ENCODE data around the gene DCDC2C.

- PRO-cap = no peak
These were observed 10.6 kb downstream of the COLEC11 start for GRCh38 chr2:3605433-3605964.

- PRO-cap = unidirectional peak, minus-strand start at chr2:3626560
These were observed 31.4 kb downstream of the COLEC11 start for GRCh38 chr2:3626280-3626788.

GRCh38 chr2:3703352-3704037, at the start of gene DCDC2C:
Gene DCDC2C (plus strand): TSS chr2:3703575.
- PRO-cap = no peak

DNA sequence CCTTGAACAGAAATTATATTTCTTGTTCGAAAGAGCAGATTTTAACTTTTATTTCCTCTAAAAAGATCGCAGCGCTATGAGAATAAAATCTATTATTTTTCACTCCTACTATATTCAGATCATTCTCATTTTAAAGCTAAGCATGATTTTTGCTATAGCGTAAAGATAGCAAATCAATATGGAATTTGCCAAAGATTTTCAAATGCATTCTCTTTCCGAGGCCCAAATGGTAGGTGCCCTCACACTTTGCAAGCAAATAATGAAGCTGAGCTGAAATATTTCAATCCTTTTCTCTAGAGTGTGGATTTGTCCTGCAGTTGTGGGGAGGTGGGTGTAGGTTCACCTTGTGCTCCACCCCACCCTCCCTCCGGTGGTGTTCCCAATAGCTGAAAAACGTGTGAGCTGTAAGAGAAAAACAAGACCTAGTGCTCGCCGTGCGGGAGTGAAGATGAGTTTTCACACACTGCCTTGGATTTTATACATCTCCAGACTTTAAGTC, 2.1 kb upstream of the SOX11 start:
- PRO-cap = no peak

GRCh38 chr2:6073657-6074386, 381.6 kb downstream of the SOX11 start:
- PRO-cap = no peak

- PRO-cap = bidirectional peak, plus-strand start at chr2:6821108, minus-strand start at chr2:6821010
These were observed 44.9 kb downstream of the CMPK2 start for GRCh38 chr2:6820868-6821164.

DNA sequence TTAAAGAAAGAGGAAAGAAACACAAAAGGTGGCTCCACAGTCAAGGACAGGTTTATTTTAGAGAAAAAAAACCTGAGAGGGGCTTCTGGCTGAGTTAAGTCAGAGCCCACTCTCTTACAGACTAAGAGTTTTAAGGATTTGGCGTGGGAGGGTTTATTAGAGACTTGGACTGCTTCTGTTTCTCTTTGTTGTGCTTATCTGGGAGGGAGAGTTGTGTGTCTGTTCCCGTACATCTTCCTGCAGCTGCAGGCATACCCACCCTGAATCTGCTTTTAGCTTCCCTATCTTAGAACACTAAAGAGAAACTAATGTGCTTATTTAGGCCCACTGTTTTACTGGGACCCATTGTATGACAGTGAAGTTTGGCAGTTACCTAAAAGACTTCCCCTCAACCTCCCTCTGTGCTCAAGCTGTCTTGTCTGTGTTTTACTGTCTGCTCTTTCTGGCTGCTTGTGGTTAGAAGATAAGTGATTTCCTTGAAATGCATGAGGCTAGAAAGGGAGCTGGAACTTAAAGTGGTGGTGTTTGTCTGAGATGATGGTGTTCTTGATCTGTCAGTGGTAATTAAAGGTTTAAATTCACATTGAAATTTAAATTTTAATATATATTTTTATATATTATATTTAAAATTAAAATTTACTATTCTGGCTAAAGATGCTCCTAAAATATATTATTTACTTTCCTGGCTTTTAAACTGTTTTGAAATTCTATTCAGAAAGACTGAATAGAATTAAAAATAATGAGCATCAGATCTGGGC, 2.8 kb downstream of the RSAD2 start:
- PRO-cap = no peak

GRCh38 chr2:6917727-6918390, 647 bp downstream of the RNF144A start:
- PRO-cap = no peak

DNA sequence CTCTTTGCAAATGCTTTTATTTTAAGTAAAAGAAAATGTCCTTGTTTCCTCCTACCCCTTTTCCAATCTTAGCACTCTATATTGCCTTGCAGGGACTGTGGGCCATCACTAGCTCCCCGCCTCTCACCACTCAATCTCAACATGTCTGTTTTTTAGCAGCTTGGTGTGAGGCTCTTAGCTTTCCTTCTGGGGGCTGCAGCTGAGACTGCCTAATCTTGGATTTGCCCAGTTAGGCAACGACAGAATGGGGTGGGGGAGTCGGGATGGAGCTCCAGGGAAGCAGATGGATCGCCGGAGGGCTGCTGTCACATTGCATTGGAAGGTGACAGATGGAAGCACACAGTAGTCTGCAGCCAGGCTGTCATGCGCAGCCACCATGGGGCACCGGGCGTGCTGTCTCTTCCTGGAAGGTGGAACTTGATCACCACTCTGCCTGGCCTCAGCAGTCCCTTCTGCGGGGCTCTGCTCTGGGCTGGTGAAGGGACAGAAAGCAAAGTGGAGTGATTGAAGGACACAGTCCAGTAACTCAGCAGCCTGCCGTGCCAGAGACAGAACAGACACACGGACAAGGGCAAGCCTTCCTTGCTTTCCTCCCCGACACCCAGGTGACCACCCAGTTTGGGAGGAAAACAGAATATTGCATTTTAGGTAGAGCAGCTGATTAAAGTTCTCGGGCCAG, 40.7 kb downstream of the RNF144A start:
- PRO-cap = no peak

GRCh38 chr2:7064083-7064887, 147.1 kb downstream of the RNF144A start:
- PRO-cap = no peak

DNA sequence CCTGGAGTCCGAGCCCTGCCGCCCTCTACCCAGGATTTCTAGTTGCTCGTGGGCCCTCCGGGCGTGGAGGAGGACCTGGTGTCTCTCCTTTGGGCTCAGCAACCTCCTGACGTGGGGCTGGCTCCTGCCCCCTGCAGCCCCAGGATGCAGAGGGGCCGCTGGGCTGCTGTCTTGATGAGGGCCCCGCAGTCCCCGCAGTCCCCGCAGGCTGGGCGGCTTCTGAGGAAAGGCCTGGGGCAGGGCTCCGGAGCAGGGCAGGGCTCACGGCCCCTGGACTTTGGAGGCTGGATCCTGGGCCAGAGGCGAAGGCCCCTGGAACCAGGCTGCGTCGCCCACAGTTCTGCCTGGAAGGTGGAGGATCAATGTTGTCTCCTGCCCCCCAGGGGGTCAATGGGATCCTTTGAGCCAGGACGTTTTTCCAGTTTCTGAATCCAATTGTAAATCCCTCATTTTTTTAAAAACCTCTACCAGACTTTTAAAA, 172.9 kb downstream of the RNF144A start:
- PRO-cap = no peak

DNA sequence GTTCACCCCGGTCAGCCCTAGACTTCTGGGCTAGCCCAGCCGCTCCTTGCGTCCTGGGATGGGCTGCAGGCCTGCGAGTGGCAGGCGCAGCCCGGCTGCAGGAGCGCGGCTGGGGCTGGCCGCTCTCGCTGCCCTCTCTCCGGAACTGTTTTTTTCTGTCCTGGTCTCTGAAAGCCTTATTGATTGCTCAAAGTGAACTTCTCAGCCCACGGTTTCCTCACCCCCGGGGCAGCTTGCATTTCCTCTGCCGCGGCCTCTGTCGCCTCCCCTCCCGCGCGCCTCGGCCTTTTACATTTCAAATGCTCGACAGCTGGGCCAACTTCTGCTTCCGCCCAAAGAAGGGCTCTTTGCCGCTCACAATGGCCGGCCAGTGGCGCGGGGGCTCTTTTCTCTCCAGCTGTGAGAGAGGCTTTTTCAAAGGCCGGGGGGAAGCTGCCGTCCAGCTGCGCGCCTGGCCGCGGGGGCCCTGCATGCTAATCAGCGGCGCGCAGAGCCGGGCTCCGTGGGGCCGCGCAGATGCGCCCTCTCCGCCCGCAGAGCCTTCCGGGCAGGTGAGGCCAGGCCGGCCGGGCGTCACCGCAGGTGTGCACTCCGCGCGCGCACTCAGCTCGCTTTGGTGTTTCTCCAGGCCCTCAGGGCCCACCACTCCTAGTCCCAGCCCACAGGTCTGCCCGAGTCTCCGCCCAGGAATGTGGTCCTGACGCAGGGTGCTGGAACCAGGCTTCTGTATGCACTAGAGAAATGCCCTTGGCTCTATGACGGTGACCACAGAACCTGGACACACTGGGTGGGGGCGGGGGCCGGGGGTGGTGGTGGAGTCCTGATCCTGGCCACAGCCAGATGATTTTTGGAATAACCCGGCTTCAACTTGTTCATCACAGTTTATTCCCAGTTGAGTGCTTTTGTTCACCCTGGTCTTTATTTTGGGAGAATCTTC, 514.0 kb downstream of the RNF144A start:
- PRO-cap = unidirectional peak, minus-strand start at position 151 of the sequence

DNA sequence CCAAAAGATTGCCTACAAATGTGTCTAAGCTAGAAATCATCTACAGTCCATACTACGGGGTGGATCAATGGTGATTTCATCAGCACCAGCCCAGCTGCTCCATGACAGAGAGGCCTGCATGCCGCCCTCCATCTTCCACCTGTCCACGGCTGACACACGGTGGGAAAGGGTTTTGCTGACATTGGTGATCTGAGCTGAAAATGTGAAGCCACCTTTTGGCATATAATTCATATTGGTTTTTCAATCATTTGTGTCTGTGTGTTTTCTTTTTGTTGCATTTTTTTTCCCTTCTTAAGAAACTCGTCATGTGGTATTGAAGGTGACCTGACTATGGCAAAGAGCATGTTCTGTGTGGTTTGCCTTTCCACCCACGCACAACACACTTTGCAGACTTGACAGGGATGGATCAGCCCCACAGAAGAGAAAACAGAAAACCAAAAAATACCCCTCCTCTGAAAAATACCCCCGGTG, 533.1 kb downstream of the RNF144A start:
- PRO-cap = no peak

- PRO-cap = no peak
These were observed 731.7 kb upstream of the ID2 start for GRCh38 chr2:7950041-7950667.

- PRO-cap = no peak
These were observed 378.3 kb upstream of the ID2 start for GRCh38 chr2:8303480-8304117.

- PRO-cap = no peak
These were observed 181.4 kb upstream of the ID2 start for GRCh38 chr2:8500372-8500991.

DNA sequence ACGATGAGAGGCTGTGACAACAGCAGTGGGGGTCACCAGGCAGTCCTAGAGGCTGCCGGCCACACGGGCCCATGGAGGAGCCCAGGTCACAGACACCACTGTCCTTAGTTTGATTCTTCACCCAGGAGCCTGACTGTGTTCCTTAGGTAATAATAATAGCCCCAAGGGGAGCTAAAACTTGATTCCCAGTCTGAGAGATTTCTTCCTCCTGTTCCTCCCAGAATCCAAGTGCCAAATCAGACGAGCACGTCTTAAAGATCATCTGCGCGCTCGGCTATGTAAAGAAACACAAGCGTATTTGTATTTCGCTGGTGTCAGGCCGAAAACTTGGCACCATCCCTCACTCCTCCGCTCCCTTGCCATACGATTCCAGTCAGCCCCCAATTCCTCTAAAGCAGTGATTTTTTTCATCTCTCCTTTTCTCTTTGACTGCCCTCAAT, 131.0 kb upstream of the ID2 start:
- PRO-cap = no peak

- PRO-cap = no peak
These were observed 128.2 kb upstream of the ID2 start for GRCh38 chr2:8553597-8554179.

DNA sequence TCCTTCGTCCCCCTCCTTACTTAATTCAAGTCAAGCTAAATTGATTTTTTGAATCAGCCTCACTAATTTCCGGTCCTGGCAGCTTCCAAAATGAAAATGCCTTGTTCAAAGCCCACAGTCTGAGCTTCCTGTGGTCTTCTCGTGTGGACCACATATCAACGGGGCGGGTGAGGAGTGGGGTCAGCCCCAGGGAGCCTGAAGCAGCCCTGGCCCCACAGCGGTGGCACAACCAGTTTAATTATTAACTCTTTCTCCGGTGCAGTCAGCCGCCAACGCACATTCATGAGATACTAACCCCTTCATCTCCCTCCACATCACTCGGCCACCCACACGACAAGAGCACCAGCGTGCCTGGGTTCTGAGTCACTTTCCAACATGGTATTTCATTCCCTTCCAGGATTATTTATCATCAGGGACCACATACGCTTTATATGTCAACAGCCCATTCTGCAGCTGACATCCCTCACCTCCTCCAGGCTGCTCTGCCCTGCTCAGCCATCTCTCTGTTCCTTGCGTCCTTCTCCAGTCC, 48.1 kb upstream of the ID2 start:
- PRO-cap = no peak

DNA sequence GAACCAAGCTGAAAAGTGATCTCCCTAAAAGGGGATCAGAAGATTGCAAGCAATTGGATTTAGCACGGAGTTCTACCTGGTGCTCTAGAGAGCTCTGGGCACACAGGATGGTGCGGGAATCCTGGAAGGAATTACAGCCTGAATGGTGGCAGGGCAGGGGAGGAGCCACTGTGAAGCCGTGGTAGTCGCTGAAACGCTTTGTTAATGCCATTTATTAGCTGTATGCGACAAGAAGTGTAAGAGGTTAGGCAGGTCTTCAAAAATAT, 4.6 kb upstream of the ID2 start:
- PRO-cap = no peak